ENCODE measurements around the gene MTG2.

DNA sequence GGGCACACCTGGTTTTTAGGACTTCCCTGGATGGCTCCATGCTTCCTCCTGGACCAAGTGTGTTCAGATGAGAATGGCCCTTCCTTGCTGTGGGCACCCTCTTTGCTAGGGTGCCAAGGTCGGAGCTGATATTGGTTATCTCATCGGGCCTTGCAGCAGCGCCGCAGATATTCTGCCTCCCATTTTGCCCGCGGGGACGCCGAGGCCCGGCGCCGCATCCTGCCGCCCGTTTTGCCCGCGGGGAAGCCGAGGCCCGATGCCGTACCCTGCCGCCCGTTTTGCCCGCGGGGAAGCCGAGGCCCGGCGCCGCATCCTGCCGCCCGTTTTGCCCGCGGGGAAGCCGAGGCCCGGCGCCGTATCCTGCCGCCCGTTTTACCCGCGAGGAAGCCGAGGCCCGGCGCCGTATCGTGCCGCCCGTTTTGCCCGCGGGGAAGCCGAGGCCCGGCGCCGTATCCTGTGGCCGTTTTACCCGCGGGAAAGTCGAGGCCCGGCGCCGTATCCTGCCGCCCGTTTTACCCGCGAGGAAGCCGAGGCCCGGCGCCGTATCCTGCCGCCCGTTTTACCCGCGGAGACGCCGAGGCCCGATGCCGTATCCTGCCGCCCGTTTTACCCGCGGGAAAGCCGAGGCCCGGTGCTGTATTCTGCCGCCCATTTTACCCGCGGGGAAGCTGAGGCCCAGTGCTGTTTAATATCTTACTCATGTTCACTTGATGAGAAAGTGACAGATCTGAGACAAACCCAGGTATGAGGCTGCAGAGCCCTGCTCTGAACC, 129.2 kb downstream of the CDH26 start:
- CAGE, long polyA plus RNA: no peak
- RRBS: 4% methylated on average over 8 of the region's 83 CpGs

DNA sequence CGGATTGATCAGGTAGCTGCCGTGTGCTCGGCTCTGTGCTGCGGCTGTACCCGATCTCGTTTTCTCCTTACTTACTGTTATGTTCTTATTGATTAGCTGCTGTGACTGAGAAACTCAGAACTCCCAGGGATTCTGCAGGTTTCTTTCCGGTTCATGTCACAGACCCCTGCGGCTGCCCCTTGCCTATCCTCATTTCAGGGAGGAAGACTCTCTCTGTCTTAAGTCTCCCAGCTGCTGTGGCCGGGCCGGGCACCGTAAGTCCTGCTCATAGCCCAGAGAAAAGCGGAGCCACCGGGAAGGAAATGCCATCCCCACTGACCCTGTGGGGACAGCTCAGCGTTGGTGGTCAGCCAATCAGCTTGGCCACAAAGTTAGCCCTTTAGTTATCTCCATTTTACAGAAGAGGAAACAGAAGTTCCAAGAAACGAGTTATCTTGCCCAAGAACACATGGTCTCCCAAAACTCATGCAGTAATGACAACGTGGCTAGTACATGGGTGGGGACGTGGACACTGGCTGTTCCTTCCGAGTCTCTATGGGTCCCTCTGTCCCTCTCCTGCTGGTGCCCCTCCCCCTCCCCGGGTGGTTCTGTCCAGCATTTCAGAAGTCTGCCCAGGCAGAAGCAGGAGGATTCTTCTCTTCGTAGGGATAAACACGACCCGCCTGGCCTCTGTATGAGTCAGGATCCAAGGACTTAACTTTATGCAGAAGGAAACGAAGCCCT, 273.7 kb downstream of the CDH4 start:
- CAGE, long polyA plus RNA: no peak
- RRBS: 59% methylated on average over 5 of the region's 23 CpGs

DNA sequence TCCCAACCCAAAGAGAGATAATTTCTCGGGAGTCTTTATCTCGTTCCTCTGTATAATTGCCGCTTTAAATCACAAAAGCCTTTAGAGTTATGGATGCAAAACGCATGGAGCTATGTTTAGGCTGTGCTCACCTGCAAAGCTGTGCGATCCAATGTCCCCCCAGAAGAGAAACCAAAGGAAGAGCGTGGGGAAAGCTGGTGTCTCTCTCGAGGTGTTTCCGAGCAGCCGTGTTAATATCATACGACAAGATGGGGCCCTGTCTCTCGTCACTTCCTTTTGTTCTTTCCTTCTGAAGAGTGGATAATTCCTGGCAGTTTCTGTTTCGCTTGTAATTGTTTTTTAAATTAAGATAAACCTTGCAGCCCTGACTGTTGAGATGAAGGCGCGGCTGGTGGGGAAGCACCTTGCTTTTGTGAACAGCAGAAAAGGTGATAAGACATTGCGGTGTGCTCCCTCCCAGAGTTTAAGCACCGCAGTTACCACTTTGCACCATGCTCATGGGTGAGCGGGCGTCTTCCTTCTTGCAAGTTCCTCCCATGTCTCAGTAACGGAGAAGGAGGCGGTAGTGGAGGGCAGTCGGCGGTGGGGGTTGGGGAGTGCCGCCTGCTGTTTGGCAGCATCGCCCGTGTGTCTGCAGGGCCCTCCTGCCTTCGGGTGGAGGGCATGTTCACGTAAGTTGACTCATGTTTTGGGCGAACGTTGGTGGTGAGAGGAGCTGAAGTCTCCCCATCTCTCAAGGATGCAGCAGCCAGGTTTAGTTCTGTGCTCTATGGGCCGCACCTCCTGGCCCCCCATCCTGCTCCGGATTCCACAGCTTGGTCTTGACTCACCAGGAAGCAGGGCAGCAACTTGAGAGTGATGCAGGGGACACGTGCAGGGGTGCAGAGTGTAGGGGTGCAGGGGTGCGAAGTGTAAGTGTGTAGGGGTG, 345.9 kb downstream of the TAF4 start:
- CAGE, long polyA plus RNA: no peak
- RRBS: no CpG with 5 or more reads among the region's 33 CpGs

- CAGE, long polyA plus RNA: no peak
- RRBS: no CpG with 5 or more reads among the region's 15 CpGs
Measured at GRCh38 chr20:62000283-62000904, 65.3 kb downstream of the TAF4 start.

DNA sequence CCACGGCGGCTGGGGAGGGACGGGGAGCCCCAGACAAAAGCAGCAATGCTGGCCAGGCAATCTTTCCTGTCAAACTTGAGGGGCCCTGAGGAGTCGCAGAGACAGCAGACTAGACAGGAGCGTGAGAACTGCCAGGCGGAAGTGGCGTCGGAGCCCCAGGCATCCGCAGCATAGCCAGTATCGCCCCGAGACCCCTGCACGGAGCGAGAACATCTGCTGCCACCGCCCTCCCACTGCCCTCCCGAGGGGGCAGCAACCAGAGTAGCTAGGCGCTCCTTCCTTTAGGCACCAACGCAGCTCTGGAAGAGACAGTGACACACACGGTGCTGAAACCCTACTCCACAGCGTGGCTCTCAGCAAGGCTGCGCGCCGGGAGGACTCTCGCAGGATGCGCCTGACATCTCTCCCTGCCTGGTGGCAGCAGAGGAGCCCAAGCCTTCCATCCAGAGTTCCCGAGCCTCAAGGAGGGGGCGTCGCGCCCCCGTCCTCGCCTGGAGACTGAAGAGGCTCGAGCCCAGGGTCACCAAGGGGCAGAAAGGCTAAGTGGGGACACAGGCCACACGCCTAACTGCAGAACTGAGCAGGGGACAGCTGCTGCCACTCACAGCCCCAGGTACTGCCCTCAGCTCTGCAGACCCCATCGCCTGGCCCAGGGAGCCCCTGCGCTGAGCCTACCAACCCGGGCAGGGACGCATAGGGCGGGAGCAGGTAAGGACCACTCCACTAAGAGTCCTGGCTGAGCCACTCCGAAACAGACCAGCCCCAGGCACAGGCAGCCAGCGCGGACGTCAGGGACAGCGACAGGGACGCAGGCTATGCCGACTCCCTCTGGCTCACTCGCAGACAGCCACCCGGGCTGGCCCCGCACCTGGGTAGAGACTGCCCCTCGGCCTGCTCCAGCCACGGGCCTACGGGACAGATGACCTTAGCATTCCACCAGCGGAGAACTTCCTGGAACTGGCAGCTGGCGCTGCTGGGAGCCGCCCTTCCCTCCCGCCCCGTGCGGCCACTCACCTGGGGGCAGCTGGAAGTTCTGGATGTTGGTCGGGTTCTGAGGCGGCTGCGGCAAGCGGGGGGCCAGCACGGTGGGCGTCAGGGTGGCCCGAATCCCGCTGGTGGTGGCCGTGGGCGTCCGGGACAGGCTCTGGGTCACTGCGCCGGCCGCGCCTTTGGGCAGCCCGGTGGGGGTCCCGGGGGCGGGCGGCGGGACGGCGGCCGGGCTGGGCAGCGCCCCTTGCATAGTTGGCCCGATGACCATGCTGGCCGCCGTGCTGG, 1.8 kb downstream of the TAF4 start:
- CAGE, long polyA plus RNA: no peak
- RRBS: 2% methylated on average over 5 of the region's 83 CpGs

DNA sequence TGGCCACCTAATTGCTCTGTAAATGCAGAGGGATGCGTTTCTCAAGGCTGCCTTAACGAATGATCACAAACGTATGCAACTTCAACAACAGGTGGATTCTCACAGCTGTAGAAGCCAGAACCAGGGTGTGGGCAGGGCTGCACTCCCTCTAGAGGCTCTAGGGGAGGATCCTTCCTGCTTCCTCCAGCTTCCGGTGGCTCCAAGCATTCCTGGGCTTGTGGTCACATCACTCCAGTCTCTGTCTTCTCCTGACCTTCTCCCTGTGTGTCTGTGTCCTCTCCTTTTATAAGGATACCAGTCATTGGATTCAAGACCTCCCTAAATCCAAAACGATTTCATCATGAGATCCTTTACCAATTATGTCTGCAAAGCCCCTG, 3.4 kb upstream of the TAF4 start:
- CAGE, long polyA plus RNA: no peak
- RRBS: no CpG with 5 or more reads among the region's 5 CpGs

DNA sequence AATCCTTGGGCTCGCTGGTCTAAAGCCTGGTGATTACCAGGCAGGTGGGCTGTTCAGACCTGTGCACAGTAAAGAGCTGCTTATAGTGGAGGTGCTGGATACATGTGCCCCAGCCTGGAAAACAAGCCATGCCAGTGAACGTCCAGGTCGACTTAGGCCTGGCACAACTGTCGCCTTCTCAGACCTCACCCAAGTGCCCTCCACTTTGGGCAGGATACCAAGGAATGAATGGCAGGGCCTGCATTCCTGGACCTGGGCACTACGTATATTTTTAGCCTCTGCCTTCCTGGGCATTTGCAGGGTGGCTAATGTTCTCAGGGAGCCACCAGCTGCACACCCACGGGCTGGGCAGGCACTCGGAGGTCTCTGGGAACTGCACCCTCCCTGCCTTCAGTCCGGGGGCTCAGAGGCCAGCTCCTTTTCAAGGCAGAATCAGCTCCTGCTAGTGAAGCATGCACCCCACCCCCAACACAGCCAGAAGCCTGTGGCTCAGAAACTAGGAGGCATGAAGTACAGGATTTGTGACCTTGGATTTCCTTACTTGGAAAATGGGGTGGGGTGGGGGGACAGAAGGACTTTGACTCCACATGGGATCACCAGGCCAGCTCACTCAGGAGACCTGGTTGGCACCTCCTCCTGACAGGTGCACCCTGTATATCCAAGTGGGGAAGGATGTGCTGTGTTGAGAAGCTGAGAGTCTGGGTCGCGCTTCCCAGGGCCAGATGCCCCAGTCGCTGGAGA, 2.6 kb upstream of the LSM14B start:
- CAGE, long polyA plus RNA: no peak
- RRBS: no CpG with 5 or more reads among the region's 11 CpGs

DNA sequence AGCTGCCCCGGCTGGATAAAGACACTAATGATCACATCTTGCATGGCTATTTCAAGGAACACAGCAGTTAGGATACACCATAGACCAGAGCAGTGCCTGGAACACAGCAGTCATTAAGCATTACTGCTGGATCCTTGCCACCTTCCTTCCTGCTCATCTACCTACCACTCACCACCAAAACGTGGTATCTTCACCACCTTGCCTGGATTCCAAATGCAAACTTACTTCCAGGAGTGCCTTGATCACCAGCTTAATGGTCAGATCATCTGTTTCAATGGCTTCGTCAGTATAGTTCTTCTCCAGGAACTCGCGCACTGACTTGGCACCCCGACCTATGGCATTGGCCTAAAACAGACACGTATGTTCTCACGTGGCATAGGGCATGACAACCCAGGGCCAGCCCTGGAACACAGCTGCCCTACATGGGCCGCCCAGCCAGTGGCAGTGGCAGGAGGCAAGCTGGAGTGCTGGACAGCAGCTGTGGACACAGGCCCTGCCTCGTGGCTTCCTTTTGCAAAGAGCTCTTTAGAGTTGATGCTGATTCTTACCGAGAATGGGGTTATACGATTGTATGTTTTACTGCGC, 5.2 kb downstream of the PSMA7 start:
- CAGE, long polyA plus RNA: no peak
- RRBS: no CpG with 5 or more reads among the region's 13 CpGs

- CAGE, long polyA plus RNA: start-site peak on the plus strand at chr20:62183025-62183044, 117 and 55 reads in 2 replicates
- RRBS: 1% methylated on average over 37 of the region's 82 CpGs
Measured at GRCh38 chr20:62181884-62183169, at the start of gene MTG2. Gene MTG2, plus strand, starts transcription at chr20:62183028.

DNA sequence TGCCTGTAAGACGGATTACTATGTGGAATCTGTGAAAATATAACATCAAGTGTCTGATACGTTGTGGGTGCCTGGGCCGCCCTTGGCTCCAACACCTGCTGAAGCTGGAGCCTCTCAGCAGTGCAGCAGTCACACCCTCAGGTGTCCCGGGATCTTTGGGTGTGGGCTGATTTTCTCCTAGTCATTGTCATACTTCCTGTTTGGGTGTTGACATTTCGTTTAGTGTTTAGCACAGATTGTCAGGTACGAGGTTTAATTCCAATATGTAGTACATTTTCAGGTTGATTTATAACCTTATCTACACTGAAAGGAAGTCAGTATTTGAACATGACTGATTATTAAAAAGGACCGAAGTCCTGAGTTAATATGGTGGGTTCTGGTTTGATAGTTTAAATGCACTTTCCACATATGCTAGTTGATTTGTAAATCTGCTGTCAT, 3.4 kb downstream of the OSBPL2 start:
- CAGE, long polyA plus RNA: no peak
- RRBS: no CpG with 5 or more reads among the region's 7 CpGs

DNA sequence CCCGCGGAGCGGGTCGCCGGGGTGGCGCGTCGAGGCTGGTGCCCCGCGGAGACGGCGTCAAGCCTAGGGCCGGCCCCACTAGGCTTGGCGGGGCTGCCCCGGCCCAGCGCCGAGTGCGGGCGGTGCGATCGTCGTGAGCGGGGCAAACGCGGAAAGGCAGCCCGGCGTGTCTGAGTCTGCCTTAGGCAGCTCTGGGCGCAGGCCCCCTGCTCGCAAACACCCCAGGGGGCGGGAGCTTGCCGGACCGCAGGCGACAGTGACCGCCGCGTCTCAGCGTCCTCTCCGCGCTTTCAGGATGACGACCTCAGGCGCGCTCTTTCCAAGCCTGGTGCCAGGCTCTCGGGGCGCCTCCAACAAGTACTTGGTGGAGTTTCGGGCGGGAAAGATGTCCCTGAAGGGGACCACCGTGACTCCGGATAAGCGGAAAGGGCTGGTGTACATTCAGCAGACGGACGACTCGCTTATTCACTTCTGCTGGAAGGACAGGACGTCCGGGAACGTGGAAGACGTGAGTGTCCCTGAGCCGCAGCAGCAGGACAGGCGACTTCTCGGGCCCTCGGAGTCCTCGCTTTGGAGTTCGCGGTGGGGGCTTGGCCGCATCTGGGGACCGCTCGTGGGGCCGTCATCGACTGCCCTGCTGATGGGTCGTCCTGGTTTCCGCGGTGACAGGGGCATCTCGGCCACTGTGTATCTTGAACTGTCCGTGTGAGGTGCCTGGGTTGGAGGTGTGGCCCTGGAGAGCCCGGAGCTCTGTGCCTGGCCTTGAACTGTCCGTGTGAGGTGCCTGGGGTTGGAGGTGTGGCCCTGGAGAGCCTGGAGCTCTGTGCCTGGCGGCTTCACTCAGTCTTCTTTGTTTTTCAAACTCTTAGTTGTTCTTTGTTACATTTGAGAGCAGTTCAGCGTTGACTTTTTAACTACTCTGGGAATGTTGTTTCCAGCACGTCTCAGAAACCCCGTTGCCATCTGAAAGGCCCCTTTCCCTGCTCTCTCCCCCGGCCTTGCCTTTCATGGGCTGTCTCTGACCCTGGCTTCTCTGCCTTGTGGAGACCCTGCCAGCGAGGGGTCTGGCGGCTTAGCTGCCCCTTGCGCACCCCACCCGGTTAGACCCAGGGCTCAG, 835 bp downstream of the ADRM1 start:
- CAGE, long polyA plus RNA: no peak
- RRBS: 6% methylated on average over 39 of the region's 84 CpGs

DNA sequence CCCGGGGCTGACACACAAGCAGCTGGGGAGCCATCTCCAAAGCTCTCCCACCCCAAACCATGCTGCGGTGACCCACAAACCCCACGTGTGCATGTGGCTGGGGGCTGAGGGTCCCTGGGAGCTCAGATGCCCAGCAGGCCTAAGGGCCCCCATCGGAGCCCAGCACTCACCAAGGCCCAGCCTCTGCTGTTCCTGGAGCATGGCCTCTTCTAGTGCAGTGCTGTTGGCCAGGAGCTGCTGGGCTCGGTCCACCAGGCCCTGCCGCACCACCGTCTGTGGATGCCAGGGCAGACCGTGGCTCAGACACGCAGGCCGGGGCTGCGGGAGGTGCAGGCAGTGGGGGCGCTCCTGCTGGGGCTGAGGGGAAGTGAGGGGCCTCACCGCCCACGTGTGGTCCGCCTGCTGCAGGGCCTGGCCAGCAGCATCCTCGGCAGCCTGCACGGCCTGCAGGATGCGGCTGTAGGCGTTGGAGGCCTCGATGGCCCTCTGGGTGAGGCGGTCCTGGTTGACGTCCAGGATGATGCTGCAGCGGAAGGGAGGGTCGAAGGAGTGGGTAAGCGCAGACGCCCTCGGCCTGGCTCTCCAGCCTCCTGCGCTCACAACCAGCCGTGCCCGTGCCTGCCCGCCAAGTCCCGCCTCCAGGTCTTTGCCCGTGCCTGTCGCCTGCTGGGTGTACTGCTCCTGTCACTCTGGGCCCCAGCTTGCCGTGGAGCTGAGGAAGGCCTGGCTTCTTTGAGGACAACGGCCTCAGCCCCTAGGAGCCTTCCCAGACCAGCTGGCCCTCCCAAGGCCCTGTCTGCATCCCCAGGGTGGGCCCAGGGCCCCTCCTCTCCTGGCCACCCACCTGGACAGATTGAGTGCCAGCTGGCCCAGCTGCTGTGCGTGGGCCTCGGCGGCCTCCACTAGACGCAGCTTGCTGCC, 14.0 kb downstream of the ADRM1 start:
- CAGE, long polyA plus RNA: no peak
- RRBS: no CpG with 5 or more reads among the region's 40 CpGs

DNA sequence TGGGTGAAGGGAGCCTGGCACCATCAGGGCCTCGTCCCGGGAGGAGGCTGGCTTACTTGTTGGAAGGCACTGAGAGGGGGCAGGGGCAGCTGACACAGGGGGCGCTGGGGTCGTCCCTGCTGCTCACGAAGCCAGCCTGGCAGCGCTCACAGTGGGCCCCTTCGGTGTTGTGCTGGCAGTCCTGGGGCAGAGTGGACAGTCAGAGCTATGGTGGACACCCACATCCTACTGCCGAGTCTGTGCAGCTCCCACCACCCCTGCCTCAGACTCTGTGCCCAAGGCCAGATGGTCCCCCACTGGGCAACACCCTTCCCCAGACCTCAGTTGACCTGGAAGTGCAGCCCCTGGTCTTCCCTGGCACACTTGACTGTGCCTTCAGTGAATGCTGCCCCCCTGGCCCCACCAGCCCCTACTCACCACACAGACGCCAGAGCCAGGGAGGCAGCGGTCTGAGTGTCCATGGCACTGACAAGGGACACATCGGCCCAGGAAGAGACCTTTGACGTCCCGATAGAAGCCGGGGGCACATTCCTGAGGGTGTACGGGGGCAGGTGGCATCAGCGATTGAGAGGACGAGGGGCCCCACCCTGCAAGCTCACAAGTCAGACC, 21.3 kb downstream of the ADRM1 start:
- CAGE, long polyA plus RNA: no peak
- RRBS: no CpG with 5 or more reads among the region's 17 CpGs

DNA sequence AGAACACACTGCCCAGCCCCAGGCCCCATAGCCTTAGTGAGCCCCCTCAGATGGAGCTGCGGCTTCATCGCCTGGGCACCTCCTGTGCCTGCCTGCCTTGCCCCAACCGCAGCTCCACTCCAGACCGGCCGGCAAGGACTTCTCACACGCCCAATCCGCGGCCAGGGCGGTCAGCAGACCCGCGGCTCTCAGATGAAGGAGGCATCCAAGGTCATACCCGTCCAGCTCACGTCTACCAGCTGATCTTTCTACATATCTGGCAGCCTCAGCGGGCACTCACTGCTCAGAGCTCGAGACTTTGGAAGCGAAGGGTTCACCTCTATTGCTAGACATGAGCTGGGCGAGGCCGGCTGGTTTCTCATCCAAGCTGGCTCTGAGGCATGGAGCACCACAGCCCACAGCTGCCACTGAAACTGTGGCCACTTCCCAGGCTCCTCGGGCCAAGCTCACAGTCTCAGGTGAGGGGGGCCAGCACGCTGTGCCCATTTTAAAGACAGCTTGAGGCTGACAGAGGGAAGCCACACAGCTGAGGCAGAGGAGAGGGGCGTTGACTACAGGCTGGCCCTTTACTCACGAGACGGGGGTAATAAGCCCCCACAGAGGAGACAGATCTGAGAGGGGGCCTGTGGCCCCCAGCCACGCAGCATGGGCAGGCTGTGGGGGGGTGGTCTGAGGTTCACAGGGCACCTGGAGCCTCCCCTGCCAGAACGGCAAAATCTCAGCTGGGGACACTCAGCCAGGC, 2.1 kb downstream of the LAMA5 start:
- CAGE, long polyA plus RNA: no peak
- RRBS: no CpG with 5 or more reads among the region's 25 CpGs

DNA sequence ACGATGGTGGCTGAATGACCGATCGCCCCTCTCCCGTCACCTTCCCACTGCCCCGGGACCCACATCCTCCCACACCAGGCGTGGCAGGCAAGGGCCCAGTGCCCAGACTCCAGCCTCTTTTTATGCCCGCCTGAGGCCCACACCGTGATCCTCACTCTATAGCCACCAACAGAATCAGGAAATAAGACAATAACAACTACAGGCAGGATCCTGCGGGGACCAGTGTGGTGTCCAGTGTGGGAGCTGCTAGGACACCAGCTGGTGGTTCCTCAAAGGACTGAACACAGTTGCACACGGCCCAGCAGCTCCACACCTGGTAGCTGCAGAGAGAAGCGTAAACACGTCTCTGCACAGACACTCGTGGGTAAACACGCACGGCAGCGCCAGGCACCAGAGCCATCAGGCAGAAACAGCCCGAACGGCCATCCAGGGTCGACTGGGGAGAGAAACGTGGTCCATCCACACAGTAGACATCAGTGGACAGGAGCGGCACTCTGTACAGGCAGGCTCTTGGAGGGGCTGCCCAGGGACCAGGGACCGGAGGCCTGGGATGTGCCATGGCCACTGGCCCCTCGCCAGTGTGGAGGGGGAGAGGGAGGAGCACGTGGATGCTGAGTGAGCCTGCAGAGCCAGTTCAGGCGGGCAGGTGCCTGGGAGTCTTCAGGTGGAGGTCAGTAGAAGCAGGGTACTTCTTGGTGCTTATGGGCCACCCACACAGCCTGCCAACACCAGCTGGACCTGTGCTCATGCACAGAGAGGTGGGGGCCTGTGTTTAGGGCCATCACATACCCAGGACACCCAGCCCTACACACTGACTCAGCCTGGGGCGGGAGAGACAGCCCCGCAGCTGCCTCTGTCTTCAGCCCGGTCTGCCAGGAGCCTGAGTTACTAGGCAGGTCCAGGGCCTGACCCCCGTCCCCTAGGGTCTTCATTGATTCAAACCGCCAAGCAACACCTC, 7.4 kb upstream of the LAMA5 start:
- CAGE, long polyA plus RNA: no peak
- RRBS: no CpG with 5 or more reads among the region's 30 CpGs

GRCh38 chr20:62382328-62382966, 4.5 kb upstream of the RPS21 start:
- CAGE, long polyA plus RNA: no peak
- RRBS: no CpG with 5 or more reads among the region's 10 CpGs

DNA sequence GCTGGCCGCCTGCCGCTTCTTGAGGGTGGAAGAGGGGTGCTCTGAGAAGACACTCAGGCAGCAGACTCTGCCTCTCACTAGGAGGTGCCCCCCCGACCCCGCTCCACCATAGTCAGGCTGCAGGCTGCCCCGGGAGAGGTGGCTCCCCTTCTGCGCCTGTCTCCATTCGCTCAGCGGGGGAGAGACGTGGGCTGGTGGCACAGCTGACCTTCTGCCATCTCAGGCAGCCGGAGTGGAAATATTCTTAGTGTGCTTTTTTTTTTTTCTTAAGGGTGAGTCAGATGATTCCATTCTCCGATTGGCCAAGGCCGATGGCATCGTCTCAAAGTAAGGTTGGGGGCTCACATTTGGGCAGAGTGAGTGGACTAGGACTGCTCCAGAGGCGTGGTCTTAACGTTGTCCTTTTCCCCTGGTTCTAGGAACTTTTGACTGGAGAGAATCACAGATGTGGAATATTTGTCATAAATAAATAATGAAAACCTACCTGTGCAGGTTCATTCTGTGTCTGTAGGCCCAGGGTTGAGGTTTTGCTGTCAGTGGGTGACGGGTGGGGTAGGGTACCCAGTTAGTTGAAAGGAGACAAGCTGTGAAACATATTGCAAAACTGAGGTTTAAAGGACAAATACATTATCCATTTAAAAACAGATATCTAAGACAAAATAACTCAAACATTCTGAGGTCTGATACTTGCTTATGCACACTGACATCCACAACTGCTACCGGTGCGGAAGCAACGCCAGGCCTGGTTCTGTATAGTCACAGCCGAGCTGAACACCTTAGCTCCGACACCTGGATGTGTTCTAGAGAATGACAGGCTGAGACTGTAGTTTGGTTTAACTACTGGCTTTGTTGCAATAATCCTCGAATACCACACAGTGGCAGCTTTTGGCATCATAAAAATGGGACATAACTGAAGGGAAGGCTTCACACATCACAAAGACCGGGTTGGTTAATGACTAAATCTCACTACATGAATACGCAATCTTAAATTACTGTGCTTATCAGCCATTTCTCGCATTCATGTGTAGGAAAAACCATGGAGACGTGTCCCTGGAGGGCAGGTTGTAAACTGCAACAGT, 1.5 kb downstream of the RPS21 start:
- CAGE, long polyA plus RNA: start-site peak on the plus strand centred at position 292 of the sequence, 45 bp wide, 65 and 84 reads in 2 replicates; start-site peak on the plus strand centred at position 441 of the sequence, 23 bp wide, 112 and 54 reads in 2 replicates
- RRBS: 47% methylated on average over 3 of the region's 26 CpGs

GRCh38 chr20:62398817-62399250, 8.3 kb downstream of the CABLES2 start:
- CAGE, long polyA plus RNA: no peak
- RRBS: no CpG with 5 or more reads among the region's 9 CpGs

- CAGE, long polyA plus RNA: no peak
- RRBS: 63% methylated on average over 10 of the region's 28 CpGs
Measured at GRCh38 chr20:62411457-62412425, 4.7 kb upstream of the CABLES2 start.

DNA sequence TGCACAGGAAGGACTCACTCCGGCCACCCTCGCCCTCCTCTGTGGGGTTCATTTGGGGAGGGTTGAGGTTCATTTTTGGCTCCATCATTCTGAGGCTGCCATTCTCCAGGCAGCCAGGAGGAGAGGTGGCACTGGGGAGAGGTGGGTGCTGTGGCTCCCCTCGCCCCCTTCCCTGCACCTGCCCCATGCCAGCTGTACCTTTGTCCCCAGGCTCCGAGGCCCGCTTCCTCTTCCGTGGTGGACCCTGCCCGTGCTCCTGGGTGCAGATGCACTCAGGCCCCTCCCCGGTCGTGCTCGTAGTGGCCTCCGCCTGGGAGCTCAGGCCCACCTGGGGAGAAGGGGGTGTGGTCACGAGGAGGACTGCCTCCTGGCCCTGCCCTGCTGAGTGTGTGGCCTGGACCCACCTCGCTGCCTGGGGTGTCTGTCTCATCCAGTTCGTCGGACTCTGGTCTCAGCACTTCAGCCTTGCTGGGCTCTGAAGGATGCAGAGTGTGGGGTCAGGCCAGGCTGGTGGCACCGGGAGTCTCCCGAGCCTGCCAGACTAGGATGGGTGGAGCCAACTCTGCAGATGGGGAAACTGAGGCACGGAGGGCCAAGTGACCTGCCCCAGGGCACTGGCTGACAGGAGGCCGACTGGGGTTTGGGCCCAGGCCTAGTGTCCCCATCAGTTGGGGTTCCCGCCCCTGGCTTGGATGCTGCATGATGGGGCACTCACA, 5.5 kb upstream of the CABLES2 start:
- CAGE, long polyA plus RNA: no peak
- RRBS: no CpG with 5 or more reads among the region's 20 CpGs